ENCODE measurements around a stretch of chr18.

GRCh38 chr18:79526917-79527854, 131.5 kb downstream of the NFATC1 start:
- PRO-cap, result no peak

DNA sequence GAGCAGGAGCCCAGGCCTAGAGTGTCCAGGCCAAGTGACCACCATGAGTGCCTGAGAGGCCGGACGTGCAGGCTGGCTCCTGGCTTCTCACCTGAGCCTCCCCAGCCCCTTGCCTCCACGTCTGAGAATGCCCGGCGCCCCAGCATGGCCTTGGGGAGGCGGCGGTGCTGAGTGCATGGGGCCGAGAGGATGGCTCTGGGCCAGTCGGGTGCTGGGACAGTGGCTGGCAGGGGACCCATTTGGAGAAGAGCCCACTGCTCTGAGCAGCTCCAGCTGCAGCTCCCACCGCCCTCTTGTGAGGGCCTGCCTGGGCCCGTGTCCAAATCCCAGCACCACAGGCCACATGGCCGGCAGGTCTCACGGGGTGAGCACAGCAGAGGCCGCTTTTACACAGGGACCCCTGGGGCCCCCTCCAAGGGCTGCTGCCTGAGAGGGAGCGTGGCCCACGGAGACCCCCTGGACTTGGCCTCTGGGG, 102.7 kb upstream of the CTDP1 start:
- PRO-cap, result no peak

DNA sequence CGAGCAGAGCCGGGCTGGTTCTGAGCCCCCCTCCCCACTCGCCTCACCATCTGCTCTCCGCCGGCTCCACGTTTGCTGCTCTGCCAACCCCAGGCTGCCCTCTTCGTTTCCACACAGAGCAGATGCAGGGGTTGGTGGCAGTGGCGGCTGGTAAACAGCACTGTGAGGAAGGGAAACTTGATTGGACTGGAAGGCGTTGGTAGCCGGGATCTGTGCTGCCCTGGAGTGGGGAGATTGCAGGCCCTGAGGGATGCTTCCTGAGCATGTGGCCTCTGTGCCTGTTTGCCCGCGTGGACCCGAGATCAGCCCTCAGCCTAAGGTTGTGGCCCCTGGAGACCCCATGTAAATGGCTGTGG, 38.7 kb downstream of the CTDP1 start:
- PRO-cap, result no peak

- PRO-cap, result no peak
Observed at GRCh38 chr18:79751312-79751593, 46.5 kb upstream of the KCNG2 start.

- PRO-cap, result no peak
Observed at GRCh38 chr18:79856127-79856473, 58.4 kb downstream of the KCNG2 start.

GRCh38 chr18:79936484-79937485, 14.7 kb downstream of the SLC66A2 start:
- PRO-cap, result no peak

All from REH cell (cell line).